Gastrocnemius medialis (tissue), 3 donors: ENCODE results near the gene IFIH1.

- PRO-cap: no peak
- RAMPAGE, long total RNA, 3 experiments: no peak in any of the 3 experiments
Measured at GRCh38 chr2:159366200-159366700, 79.7 kb upstream of the WDSUB1 start.

DNA sequence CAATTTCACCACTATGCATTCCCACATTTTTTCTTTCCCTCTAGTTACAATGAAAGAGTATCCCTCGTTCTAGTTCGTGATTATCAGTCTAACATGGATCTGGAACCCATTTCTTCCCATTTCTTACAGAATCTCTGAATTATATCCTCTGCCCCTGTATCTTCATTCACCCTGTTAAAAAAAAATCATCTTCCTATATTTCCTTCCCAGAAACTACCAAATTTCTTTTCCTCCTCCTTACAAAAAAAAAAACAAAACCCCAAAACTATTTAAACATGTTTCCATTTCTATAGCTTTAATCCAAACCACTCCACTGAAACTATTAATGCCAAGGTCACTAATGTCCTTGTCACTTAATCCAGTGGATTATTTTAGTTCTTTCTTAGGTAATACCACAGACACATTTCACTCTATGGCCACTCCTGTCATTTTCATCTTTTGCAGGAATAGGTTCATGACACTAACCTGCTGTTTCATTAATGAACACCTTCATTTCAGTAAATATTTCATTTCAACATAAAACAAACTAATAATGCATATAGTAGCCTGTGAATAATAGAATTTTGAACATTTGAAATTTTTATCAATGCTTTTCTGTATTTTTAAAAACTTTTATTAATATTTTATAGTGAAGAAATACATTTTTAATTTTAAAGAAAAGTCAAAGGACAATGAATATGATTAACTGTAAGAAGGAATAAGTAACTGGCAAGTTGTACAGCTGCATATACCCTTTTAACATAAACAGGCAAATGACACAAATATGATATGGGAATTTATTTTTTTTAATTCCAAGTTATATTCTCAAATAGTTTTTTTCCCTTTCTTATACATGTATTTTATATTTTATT lies 12.7 kb downstream of the BAZ2B start:
- PRO-cap: no peak
- RAMPAGE, long total RNA, 3 experiments: no peak in any of the 3 experiments

- PRO-cap: no peak
- RAMPAGE, long total RNA, 3 experiments: no peak in any of the 3 experiments
Measured at GRCh38 chr2:159750398-159751496, 38.4 kb downstream of the MARCHF7 start.

- PRO-cap: no peak
- RAMPAGE, long total RNA, 3 experiments: no peak in any of the 3 experiments
Measured at GRCh38 chr2:160214600-160215082, 14.6 kb upstream of the ITGB6 start.

DNA sequence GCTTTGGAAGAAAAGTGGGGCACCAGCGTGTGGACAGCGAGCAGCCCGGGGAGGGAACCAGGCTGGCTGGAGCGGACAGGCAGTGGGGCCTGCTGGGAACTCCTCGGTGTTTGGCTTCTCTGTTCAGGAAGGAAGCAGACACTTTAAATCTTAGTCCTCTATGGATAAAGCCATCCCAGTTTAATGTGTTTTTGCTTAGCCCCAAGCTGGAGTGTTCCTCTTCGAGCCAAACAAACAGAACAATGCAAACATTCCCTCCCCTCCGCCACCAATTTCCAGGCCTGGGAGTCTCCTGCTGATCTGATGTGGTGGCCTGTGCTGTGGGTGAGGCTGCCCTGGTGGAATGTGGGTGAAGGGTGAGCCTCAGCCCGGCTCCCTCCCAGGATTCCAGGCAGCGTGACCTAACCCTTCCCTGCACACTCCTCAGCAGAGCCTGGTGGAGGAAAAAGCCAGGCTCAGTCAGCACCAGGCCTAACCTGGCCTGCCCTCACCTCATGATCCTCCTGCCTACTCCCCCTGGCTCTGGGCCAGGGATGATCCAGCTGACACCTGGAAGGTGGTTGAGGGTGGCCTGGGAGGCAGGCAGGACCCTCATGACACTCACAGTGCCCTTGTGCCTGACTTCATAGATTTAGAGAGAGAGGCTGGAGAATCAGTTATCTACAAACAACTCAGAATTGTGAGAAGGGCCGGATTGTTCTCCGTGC lies 21.6 kb upstream of the ITGB6 start:
- PRO-cap: bidirectional peak, plus-strand start at position 426 of the sequence, minus-strand start at position 305 of the sequence
- RAMPAGE, long total RNA, 3 experiments: no peak in any of the 3 experiments

DNA sequence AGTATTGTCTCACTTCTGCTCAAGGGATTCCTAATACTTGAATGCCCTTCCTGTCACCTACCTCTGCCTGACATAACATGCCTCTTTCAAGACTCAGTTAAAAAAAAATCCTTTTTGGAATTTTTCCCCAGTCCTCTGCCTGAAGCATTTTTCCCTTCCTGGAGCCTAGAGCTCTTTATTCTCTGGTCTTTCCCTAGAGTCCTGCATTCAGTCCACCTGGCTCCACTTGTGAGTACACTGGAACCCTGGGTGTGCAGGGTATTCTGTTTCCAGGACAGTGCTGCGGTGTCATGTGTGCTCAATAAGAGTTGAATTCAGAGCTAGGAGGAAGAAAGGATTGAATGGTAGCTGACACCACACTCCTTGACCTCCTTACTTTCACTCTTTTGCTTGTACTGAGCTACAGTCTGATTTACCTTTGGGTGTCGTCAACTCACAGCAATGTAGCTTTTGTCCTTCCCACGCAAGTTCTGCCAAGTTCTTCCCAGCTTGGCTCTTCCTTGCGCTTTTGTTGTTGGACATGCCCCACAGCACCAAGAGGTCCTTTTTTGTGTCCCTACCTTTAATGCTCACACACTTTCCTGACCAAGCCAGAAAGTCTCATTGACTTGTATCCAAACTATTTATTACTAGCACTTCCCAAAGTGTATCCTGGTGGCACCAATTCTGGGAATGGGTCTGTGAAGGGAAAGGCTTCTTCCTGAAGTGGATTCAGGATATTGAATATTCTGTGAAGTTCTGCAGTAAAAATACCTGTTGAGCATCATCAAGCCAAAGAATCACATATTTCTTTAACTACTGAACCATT lies 38.3 kb upstream of the ITGB6 start:
- PRO-cap: no peak
- RAMPAGE, long total RNA, 3 experiments: no peak in any of the 3 experiments

- PRO-cap: no peak
- RAMPAGE, long total RNA, 3 experiments: no peak in any of the 3 experiments
Measured at GRCh38 chr2:160375714-160376299, 117.8 kb downstream of the RBMS1 start.

GRCh38 chr2:160384976-160385315 lies 108.7 kb downstream of the RBMS1 start:
- PRO-cap: no peak
- RAMPAGE, long total RNA, 3 experiments: no peak in any of the 3 experiments

- PRO-cap: bidirectional peak, plus-strand start at chr2:160407048, minus-strand start at chr2:160406898
- RAMPAGE, long total RNA, 3 experiments: no peak in any of the 3 experiments
Measured at GRCh38 chr2:160406574-160407290, 86.9 kb downstream of the RBMS1 start.

DNA sequence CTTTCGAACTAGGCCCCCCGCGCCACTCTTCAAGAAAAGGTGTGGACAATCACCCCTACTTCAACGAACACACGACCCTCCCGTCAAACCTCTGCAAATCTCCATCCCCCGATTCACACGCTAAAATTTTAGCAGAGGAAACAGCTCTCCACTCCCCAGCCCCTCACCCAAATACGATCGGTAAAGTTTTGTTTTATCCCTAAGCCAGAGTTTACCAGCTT lies 85.4 kb downstream of the RBMS1 start:
- PRO-cap: no peak
- RAMPAGE, long total RNA, 3 experiments: no peak in any of the 3 experiments

- PRO-cap: no peak
- RAMPAGE, long total RNA, 3 experiments: no peak in any of the 3 experiments
Measured at GRCh38 chr2:160538464-160538924, 44.9 kb upstream of the RBMS1 start.

- PRO-cap: no peak
- RAMPAGE, long total RNA, 3 experiments: no peak in any of the 3 experiments
Measured at GRCh38 chr2:161159768-161160149, 469 bp upstream of the TANK start.

GRCh38 chr2:161175560-161175862 lies 15.3 kb downstream of the TANK start:
- PRO-cap: no peak
- RAMPAGE, long total RNA, 3 experiments: no peak in any of the 3 experiments

DNA sequence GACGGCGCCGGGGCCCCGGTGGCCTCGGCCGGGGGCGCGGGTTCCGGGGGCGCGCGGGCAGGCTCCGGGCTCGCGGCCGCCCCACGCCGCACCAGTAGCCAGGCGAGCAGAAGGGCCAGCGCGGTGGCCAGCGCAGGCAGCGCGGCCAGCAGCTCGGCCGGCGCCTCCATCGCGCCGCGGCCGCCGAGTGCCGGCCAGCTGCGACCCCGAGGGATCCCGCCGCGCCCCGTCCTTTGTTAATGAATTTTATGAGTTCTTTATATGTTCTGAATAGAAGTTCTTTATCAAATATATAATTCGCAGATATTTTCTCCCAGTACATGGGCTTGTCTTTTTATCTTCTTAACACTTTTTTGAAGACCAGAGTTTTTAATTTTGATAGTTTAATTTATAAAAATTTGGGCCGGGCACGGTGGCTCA lies 32.9 kb downstream of the PSMD14 start:
- PRO-cap: unidirectional peak, minus-strand start at position 200 of the sequence
- RAMPAGE, long total RNA, 3 experiments: no peak in any of the 3 experiments

DNA sequence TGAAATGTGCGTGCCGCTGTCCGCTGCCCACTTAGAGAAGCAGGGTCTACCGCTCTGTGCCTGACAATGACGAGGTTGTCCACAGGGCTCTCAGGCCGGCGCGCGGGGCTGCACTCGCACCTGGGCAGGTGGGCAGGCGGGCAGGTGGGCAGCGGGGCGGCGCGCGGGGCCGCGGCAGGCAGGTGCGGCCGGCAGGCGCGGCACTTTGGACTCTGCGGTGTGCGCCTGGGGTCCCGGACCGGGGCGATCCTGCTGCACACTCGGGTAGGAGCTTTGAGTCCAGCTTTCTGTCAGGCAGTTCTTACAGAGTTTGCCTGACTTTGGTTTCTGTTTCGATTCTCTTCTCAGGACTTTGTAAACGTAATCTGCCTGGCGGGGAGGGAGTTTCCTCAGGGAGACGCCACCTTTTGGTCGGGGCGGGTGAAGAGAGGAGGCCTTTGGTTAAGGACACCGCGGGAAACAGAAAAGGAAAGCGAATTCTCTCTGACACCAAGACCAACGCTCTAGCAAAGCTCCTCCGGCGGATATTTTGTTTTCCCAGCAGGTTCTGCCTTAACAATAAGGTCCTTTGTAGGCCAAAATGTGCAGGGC lies at the start of gene IFIH1:
TSS of gene IFIH1 (minus strand) at position 313 of the 591 bp plus-strand sequence.
- PRO-cap: bidirectional peak, plus-strand start at position 470 of the sequence, minus-strand start at position 312 of the sequence
- RAMPAGE, long total RNA, 3 experiments: no peak in any of the 3 experiments

DNA sequence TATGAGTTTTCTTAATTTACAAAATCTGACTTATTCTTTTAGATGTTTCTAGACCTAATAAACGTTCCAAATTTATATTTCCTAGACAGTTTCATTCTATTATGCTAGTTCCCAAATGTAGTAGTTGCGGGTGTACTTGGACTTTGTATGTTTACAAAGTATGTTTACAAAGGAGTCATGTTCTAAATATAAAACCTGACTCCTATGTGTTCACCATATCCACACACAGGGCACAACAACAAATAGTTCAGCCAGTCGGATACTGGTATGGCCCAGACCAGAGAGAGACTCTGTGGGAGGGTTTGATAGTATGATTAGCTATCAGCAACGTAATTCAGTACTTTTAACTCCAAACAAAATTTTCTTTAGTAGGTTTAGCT lies 230.6 kb downstream of the KCNH7 start:
- PRO-cap: no peak
- RAMPAGE, long total RNA, 3 experiments: no peak in any of the 3 experiments

DNA sequence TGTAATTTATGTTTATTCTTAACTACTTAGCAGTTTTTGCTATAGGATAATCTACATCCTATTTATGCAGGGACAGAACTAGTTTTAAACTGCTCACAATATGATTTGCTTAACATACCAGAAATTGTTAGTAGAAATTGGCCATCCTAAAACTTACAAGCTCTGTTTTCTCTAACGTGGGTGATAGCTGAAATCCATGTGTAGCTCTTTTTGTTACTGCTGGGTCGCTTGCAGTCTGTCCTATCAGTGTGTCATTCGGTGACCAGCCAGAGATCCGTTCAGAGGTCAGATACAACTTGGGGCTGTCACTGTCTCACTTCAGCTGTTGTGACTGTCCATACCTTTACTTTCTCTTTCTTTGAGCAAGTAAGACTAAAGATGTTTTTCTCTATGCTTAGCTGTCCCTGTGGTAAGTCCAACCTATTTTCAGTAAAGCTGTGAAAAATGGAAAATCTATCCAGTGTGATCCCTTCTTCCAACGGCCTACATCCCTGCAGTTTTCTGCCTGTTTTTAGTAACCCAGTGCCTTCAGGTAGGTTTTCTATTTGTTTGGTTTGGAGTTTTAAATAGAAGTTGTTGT lies 282.9 kb upstream of the KCNH7 start:
- PRO-cap: no peak
- RAMPAGE, long total RNA, 3 experiments: no peak in any of the 3 experiments

- PRO-cap: no peak
- RAMPAGE, long total RNA, 3 experiments: no peak in any of the 3 experiments
Measured at GRCh38 chr2:163690390-163691266, 45.2 kb downstream of the FIGN start.

GRCh38 chr2:163734666-163735366 lies 992 bp downstream of the FIGN start:
- PRO-cap: no peak
- RAMPAGE, long total RNA, 3 experiments: no peak in any of the 3 experiments

- PRO-cap: no peak
- RAMPAGE, long total RNA, 3 experiments: no peak in any of the 3 experiments
Measured at GRCh38 chr2:164314028-164314617, 307.2 kb downstream of the GRB14 start.